Parietal lobe (tissue), 2 donors: ENCODE measurements around a stretch of chr7.

GRCh38 chr7:40469430-40469875 is 334.6 kb downstream of the SUGCT start:
- RAMPAGE, long total RNA, result no peak

GRCh38 chr7:40546928-40547548 is 412.2 kb downstream of the SUGCT start:
- RAMPAGE, long total RNA, result no peak

DNA sequence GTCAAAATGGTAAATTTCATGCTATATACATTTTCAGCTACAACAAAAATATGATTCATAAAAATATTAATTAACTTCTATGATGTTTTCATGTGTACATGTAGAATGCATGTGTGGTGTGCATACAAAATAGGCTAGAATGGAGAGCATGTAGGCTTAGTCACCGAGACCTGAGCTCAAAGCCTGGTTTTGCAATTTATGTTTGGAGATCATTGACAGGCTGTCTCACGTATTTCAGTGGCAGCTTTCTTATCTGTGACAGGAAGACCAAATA is 625.7 kb downstream of the SUGCT start:
- RAMPAGE, long total RNA, result no peak

GRCh38 chr7:40827218-40828017 is 692.6 kb downstream of the SUGCT start:
- RAMPAGE, long total RNA, result no peak

DNA sequence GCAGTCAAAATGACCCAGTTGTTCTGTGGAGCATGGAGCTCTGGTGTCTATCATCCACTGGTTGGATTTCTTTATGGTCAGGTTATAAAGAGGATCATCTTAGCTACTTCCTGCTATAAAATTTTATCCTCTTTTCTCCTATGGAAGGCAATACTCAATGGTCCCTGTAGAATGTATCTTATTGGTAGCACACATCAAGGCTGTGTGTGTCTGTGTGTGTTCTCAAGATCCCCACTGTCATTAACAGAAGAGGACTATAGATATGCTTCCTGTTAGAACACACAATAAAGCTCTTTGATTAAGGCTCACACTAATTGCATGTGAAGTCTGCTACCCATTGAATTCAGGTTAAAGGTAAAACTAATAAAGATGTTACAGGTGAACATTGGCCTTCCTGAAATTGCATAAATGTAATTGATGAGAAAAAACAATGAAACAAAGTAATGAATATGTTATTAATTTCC is 747.5 kb downstream of the SUGCT start:
- RAMPAGE, long total RNA, result no peak

DNA sequence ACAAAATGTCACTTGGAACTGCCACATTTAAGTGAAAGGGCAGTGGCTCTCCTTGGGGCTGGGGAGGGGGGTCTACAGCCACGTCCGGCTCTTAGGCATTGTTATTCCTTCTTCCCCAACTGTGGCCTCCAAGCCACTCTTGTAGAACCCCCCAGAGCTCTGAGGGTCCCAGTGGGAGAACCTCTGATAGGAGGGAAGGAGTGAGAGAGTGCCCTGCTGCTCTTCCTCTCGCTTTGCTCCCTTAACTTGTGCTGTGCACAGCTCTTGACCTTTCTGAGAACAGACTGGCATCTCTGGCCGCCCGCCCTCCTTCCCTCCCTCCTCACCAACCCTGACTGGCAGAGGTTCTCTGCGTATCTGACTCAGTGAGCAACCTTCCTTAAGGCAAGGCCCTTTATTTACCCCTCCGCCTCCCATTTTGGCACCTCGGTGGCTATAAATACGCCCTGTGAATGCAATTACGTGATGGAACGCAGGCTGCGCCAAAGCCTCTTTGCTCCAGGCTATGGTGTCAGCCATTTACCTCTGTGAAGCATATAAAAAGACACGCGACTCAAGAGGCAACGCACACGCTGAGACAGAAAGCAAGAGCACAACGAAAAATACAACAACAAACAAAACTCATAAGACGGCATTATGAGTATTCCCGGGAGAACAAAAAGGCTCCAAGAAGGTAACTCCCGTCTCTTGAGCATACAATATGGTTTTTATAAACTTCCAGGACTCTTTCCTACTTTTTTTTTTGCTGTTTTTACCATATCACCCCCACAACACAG is 764.3 kb downstream of the SUGCT start:
- RAMPAGE, long total RNA, result no peak

- RAMPAGE, long total RNA, result no peak
Observed at GRCh38 chr7:41047738-41048252, 655.1 kb downstream of the INHBA start.

GRCh38 chr7:41418415-41418773 is 284.5 kb downstream of the INHBA start:
- RAMPAGE, long total RNA, result no peak

DNA sequence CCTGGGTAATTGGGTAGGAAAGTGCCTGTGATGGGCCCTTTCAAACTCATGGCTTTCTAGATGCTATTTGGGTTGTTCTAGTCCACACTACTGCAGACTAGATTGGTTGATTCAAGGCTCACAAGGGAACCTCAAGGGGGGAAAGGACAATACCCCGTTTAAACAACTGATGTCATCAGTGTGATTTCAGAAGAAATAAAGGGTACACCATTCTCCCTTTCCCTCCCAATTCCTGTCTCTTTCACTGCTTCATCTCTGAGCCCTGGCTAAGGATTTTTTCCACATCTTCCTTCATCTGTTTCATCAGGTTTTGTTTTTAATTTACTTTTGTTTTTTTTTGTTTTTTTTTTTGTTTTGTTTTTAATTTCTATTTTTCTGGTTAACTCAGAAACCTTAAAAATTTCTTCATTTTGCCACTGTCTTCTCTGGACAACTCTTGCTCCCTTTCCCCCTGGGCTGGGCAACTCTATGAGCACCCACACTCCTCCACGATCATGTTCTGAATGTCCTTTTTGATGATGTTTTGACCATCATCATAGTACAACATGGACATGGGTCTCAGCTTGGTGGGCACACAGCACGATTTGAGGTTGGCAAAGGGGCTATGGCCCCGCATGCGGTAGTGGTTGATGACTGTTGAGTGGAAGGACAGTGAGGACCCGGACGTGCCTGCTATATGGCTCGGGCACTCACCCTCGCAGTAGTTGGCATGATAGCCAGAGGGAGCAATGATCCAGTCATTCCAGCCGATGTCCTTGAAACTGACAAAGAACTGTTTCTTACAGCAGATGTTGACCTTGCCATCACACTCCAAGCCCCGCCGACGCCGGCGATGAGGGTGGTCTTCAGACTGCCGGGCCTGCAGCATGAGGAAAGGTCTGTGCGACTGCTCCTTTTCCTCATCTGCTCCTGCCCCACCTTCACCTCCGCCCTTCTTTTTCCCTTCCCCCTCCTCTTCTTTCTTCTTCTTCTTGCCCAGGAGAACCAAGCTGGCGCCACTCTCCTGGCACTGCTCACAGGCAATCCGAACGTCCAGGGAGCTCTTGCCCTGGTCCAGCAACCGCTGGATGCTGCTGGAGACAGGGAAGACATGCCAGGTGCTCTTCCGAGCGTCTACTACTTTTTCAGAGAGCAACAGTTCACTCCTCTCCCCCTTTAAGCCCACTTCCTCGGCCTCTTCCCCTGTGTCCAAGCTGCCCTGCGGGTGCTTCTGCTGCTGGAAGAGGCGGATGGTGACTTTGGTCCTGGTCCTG is 13.3 kb downstream of the INHBA start:
- RAMPAGE, long total RNA, result no peak

DNA sequence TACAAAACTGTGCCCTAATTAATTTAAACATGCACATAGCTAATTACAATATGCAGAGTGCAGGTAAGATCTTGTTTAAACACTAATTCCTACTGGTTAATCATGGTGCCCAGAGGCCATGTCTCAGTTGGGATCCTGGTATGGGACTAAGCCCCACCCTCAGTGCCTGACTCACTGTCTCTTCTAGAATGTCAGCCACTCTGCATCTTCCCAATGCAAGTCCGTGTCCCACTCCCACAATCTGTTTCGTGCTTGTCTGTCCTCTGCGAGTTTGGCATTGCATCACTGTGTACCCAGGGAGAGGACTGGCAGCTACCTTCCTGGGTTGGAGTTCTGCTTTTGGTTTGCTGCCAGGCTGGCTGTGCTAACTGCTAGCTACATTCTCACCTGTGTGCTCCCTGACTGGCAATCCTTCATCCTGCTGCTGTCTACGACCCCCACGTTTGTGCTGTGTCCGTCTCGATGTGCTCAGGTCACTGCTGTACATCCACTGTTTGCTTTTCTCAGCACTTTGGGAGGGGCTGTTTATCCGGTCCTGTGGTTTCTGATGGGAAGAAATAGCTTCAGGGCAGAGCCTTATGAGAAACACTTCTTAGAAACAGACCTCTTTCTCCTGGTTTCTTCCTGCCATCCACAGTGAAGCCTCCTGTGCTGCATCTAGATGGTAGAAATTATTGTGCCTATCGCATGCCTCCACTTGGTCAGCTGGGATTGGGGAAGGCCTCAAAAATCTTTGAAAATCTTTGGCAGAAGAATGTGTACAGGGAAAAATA is 56.1 kb upstream of the GLI3 start:
- RAMPAGE, long total RNA, result no peak

DNA sequence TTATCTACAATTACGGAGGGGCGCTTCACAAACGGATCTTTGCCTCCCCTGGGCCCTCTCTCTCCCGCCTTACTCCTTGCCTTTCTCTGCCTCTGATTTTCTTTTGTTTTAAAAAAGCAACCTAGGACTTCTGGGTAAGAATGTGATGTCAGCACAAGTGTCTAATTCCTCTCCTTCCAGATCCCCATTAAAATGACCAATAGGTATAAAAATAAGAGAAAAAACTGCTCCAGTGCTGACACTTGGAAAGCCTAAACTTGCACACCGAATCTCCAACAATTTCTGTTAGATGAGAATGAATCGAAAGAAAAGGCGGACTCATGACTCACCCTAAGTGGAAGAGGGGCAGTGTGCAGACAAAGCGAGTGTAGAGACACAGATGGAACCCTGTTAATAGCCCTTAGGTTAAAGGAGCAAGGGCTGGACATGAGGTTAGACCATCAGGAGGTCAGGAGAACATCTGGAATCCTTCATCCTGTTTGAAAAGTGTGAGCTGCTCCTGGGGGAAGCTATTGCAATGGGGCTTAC is 103.3 kb upstream of the GLI3 start:
- RAMPAGE, long total RNA, result no peak

DNA sequence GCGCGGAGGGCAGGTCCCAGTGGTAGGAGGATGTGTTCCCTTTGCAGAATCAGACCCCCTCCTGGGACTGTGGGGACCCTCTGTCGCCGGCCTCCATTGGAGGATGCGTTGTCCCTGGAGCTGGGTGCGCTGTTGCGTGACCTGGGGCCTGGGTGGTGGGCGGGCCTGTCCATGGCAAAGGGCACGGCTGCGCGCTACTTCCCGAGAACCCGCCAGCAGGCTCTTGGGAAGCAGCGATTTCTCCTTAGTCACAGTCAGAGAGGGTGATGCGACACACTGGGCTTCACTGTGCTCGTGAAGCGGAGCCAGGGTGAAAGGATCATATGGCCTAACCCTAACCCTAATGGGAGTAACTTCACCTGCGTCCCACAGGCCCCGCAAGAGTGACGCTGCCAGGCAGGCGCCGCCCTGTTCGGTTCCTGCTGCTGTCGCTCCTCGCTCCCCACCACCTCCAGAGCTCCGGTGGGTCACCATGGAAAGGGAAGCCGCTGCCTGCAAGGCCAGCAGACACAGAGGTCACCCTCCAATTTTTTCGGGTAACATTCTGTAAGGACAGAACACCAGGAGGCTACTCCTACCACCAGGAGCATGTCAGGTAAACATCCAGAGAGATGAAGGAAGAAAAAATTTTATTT is 23.2 kb downstream of the C7orf25 start:
- RAMPAGE, long total RNA, result no peak

GRCh38 chr7:43211598-43212035 is 99.2 kb downstream of the HECW1 start:
- RAMPAGE, long total RNA, result no peak

DNA sequence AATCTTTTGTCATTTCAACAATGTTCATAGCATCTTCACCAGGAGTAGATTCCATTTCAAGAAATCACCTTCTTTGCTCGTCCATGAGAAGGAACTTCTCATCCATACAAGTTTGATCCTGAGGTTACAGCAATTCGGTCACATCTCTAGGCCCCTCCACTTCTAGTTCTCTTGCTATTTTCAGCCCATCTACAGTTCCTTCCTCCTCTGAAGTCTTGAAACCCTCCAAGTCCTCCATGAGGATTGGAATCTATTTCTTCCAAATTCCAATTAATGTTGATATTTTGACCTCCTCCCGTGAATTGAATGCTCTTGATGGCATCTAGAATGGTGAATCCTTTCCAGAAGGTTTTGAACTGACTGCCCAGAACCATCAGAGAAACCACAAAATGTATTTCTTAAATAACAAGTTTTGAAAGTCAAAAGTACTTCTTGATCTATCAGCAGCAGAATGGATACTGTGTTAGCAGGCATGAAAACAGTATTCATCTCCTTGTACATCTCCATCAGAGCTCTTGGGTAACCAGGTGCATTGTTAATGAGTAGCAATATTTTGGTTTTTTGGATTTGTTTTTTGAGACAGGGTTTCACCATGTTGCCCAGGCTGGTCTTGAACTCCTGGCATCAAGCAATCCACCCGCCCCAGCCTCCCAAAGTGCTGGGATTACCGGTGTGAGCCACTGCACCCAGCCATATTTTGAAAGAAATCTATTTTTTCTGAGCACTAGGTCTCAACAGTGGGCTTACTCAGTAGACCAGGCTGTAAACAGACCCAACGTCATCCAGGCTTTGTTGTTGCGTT is 49.5 kb downstream of the STK17A start:
- RAMPAGE, long total RNA, result no peak

- RAMPAGE, long total RNA, result no peak
Observed at GRCh38 chr7:43703512-43704460, 25.5 kb downstream of the COA1 start.

GRCh38 chr7:43866425-43866979 is 2.8 kb downstream of the MRPS24 start:
- RAMPAGE, long total RNA, result no peak

DNA sequence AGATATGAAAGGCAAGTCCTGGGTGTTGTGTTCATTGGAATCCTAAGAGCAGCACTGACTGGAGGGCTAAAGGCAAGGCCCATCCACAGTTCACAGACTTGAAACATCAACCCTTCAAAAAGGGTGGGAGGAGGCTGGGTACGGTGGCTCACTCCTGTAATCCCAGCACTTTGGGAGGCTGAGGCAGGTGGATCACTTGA is 5.1 kb upstream of the MRPS24 start:
- RAMPAGE, long total RNA, result no peak

DNA sequence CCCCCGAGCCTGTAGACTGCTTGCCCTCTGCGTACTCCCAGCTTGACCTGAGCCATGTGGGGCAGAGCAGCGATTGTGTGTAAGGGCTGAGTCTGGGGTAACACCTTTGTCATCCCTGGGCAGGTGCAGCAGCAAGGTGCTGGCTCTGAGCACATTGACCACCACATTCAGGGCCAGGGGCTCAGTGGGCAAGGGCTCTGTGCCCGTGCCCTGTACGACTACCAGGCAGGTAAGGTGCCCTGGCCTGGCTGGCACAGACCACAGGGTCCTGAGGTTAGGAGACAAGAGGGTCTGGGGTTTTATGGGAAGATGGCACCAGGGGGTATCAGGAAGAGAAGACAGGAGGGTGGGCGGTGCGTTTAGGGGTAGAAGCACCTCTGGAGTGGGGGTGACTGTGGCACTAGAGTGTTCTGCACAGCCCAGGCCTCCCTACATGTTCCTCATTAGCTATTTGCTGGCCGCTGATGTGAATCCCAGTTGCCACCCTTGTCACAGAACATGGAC is 5.4 kb downstream of the PGAM2 start:
- RAMPAGE, long total RNA, result no peak

GRCh38 chr7:44076426-44076883 is 5.9 kb downstream of the POLM start:
- RAMPAGE, long total RNA, result no peak

DNA sequence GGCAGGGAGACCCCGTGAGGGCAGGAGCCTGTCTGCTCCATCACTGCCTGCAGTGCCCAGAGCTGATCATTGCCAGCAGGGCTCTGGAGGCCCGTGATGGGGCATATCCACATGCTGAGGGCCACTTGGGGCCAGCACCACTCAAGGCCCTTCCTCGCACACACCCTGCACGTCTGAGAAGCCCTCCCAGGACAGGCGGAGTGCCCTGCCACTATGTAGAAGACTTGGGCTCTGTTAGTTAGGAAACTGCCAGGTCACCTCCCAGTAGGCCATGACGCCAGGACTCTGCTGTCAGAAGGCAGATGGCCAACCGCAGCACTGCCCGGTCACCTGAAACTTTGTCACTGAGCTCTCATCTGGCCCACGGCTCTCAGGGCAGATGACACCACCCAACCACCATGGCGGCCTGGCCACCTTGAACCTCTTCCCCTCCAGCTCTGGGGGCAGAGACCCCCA is 42.0 kb downstream of the CAMK2B start:
- RAMPAGE, long total RNA, result no peak